HTERT-HM (cell line): ENCODE data around the genes GTF2A1 and EML5.

DNA sequence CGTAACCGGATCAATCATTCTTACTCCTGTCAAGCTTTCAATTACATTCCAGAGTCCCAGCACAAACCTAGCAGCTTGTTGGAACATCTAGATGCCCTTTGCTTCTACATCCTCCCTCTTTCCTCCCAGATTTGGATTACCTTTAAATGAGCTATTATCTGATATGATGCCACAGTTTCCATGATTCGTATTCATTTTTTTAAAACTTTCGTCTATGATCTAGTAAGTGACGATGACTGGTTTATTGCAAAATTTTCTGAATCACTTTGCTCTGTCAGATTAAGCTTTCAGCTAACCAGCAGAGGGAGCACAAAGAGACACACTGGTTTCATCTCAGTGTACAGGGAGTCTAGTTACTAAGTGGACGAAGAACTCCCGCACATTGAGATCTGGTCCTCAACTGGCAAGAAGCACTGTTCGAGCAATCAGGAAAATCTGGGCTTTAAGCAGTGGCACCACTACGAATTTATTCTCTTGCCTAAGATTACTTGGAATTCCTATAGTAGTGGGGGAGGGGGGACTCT, 40.8 kb downstream of the TSHR start:
- RRBS: no CpG with 5 or more reads among the region's 9 CpGs

- RRBS: no CpG with 5 or more reads among the region's 2 CpGs
Observed at GRCh38 chr14:81203895-81204412, 16.8 kb downstream of the GTF2A1 start.

- RRBS: 1% methylated on average over 36 of the region's 112 CpGs
Observed at GRCh38 chr14:81219994-81221011, at the start of gene GTF2A1. Gene GTF2A1, minus strand, starts transcription at chr14:81220959.

- RRBS: no CpG with 5 or more reads among the region's 6 CpGs
Observed at GRCh38 chr14:81303165-81303887, 82.6 kb upstream of the GTF2A1 start.

GRCh38 chr14:81946894-81947525, 413.4 kb upstream of the SEL1L start:
- RRBS: no CpG with 5 or more reads among the region's 6 CpGs

- RRBS: under 1% methylated on average over 17 of the region's 52 CpGs
Observed at GRCh38 chr14:85531759-85532416, 1.9 kb downstream of the FLRT2 start.

DNA sequence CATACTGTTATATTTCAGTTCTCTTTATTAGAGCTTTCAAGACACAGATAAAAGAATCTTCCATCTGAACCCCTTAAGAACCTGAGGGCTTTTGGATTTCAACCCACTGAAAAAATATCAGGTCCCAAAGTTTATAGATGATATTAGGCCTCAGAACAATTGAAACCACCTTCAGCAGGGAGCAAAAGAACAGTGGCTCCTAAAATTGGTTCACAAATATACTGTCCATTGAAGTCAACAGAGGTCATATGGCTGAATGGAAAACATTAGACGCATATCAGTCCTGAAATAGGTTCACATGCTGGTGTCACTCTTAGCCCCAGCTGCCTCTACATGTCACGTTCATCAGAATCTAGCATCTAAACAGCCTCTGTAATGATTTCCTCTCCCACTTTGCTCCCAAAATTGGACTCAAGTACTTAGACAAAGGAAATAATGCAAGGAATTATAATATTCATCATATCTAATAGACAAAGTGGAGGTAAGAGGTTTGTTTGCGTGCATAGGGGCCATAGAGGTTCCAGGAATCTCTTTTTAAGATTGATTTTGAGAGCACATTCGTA, 8.7 kb downstream of the FLRT2 start:
- RRBS: no CpG with 5 or more reads among the region's 4 CpGs

DNA sequence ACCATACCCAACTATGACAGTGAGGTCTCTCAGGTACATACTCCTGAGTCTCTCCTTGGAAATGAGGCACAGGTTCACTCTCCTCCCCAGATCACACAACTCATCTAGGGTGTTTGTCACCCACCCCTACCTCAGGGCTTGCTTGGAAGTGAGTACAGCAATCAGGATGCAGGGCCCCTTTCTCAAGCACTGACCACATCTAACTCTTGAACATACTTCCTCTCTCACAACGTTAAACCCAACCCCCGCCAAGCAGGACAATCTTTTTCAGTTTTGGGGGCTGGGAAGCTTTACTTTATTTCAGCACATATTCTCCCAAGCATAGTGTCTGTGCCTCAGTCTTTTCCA, 2.5 kb upstream of the GPR65 start:
- RRBS: no CpG with 5 or more reads among the region's 2 CpGs

DNA sequence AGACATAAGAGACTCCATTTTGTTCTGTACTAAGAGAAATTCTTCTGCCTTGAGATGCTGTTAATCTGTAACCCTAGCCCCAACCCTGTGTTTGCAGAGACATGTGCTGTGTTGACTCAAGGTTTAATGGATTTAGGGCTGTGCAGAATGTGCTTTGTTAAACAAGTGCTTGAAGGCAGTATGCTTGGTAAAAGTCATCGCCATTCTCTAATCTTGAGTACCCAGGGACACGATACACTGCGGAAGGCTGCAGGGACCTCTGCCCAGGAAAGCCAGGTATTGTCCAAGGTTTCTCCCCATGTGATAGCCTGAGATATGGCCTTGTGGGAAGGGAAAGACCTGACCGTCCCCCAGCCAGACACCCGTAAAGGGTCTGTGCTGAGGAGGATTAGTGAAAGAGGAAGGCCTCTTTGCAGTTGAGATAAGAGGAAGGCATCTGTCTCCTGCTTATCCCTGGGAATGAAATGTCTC, 19.5 kb downstream of the GPR65 start:
- RRBS: no CpG with 5 or more reads among the region's 5 CpGs

DNA sequence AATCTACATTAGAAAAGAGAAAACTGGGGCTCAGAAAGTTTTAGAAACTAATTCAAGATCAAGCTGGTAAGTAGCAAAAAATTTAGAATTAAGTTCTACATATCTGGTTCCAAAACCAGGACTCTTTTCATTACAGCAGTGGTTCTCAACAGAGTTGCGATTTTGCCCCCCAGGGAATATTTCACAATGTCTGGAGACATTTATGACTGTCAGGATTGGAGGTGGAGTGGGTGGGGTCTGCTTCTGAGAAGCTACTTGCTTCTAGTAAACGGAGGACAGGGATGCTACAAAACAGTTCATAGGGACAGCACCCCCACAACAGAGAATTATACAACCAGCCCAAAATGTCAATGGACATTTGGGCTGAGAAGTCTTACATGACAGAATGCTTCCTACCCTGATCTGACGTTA, 818 bp upstream of the SPATA7 start:
- RRBS: no CpG with 5 or more reads among the region's 3 CpGs

GRCh38 chr14:88553914-88554448, 826 bp downstream of the PTPN21 start:
- RRBS: no CpG with 5 or more reads among the region's 19 CpGs

DNA sequence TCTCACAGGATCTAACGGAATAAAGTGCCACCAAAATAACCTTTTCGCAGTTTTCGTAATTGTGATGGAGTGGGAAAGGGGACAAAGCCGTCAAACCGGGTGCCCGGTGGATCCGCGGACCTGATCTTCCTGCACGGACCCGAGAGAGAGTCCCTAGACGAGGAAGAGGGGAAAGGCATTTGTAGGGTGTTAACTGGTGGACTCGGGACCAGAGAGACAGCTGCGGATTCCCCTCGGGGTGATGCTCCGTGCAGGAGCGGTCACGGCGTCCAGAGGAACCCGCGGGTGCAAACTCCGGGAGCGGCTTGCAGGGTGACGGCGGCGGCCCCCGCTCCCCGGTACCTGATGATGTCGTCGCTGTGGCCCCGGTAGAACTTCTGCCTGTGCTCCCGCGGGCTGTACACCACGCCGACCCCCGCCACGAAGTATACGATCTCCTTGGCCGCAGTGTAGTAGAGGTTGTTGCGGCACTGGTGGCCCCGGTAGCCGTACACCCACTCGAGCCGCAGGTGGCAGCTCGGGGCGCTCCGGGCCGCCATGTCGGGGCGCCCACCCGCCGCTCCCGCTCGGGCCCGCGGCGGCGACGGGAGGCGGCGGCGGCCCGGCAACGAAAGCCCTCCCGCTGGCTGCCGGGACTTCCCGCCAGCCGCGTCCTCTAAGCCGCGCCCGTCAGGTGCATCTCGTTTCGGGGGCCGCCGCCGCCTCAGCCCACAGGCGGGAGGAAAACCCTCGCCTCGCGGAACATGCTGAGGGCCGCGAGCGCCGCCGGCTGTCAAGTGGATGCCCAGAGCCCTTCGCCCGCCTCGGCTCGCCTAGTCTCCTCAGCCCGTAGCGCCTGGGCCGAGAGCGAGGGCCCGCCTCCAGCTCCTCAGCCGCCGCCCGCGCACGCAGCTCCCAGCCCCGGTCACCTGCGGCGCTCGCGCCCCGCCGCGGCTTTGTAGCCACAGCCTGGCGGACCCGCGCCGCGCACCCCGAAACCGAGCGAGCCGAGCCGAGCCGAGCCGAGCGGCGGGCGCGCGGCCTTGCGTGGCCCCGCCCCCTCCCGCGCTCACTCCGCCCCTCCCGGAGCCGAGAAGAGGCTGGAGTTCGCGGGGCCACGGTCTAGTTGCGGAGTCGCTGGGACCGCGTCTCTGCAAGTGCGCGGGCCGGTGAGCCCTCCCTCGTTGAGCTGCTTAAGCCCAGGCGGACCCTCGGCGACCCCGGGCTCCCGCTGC, at the start of gene EML5:
Gene EML5, minus strand, starts transcription at position 989 of the 1,214 bp plus-strand sequence.
- RRBS: 2% methylated on average over 47 of the region's 147 CpGs

DNA sequence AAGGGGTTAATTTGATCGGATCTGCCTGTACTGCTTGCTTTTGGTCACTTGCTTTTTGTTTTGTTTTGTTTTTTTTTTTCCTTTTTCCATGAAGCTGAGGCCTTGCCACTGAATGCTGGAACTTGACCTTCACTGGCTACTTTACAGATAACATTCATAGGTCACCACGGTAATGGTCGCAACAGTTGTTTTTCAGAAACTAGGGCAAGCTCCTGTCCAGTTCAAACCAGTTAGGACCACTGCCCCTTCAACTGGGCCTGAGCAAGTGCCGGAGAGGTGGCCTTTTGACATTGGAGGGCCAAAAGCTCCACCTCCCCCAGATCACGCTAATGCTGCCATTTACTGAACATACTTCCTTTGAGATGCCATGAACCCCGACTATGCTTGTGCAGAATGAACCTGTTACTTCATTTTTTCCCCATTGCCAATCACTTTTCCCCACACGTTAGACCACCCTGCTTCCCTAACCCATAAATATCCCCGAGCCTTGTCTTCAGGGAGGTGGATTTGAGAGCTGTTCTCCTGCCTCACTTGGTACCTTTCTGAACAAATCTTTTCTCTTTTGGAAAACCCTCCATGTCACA, 147.5 kb downstream of the FOXN3 start:
- RRBS: no CpG with 5 or more reads among the region's 8 CpGs

DNA sequence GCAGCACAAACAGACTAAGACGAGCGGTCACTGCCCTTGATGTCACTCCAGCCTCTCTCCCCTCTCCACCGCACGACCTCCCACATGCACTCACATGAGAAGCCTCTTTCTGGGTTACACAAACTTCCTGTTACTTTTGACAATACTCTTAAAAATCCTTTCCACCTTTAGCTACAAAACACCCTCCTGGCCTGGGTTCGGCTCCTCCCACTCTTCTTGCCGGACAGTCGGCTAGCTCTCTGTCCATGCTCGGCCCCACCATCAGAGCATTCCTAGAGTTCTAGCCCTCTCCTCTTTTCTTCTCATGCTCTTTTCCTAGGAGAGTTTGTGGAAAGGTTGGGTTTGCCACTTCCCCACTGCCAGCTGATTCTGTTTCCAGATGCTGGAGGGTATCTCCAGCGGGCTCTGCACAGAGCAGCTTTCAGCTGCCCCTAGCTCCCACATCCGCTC, 124.2 kb downstream of the FOXN3 start:
- RRBS: no CpG with 5 or more reads among the region's 10 CpGs

DNA sequence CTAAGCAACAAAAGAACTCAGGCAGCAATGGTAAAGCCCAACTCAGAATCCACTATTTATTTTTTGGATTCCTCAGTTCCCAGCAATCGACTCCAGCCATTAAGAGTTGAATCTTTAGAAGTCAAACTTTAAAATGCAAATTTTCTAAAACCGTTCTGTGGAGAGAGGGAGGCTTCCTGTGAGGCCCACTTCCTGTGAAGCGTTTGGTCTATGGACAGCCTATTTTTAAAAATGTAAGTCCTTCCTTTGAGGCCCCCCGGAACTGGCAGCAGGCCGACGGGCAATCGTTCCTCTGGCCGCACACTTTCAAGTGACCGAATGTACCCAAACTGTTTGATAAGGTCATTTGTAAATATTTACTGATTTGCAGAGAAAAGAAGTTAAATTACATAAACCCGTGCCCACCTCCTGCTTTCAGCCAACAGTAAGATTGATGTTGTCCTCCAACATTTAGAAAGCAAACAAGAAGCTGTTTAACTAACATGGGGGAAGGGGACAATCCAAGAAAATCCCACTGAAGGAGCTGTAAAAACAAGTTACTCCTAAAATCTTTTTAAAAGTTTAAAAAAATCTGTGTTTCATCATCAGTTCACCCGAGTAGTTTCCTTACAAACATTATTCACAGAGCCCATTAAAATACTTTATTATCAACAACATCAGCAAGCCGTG, 65.5 kb downstream of the FOXN3 start:
- RRBS: no CpG with 5 or more reads among the region's 12 CpGs

GRCh38 chr14:89427434-89427841, 10.4 kb upstream of the FOXN3 start:
- RRBS: no CpG with 5 or more reads among the region's 7 CpGs

GRCh38 chr14:89504568-89504976, 87.5 kb upstream of the FOXN3 start:
- RRBS: no CpG with 5 or more reads among the region's 1 CpG

DNA sequence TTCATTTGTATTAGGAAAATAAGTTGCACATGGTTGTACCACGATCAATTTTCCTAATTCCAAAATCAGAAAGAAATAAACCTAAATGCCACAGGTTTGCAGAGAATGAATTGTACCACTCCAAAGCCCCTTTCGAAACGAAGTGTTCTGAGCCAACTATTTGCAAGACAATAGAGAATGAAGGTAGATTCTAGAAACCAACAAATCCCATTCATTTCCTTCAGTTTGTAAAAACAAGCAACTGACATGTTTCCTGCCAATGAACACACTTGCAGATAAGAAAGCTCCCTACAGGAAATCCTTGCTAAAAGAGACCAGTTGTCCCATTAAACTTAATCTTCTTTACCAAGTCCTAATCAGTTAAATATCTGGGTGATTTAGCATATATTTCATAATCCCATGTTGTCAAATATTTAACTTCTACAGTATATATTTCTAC, 198.4 kb upstream of the FOXN3 start:
- RRBS: no CpG with 5 or more reads among the region's 3 CpGs

GRCh38 chr14:89659248-89659633, 242.2 kb upstream of the FOXN3 start:
- RRBS: no CpG with 5 or more reads among the region's 2 CpGs